Caco-2 (cell line): ENCODE data around the genes ITGA5 and LACRT.

DNA sequence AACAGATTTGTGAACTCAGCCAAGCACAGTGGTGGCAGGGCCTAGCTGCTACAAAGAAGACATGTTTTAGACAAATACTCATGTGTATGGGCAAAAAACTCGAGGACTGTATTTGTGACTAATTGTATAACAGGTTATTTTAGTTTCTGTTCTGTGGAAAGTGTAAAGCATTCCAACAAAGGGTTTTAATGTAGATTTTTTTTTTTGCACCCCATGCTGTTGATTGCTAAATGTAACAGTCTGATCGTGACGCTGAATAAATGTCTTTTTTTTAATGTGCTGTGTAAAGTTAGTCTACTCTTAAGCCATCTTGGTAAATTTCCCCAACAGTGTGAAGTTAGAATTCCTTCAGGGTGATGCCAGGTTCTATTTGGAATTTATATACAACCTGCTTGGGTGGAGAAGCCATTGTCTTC, 4.1 kb downstream of the HNRNPA1 start:
- PRO-cap: no peak
- RRBS: no CpG with 5 or more reads among the region's 3 CpGs

DNA sequence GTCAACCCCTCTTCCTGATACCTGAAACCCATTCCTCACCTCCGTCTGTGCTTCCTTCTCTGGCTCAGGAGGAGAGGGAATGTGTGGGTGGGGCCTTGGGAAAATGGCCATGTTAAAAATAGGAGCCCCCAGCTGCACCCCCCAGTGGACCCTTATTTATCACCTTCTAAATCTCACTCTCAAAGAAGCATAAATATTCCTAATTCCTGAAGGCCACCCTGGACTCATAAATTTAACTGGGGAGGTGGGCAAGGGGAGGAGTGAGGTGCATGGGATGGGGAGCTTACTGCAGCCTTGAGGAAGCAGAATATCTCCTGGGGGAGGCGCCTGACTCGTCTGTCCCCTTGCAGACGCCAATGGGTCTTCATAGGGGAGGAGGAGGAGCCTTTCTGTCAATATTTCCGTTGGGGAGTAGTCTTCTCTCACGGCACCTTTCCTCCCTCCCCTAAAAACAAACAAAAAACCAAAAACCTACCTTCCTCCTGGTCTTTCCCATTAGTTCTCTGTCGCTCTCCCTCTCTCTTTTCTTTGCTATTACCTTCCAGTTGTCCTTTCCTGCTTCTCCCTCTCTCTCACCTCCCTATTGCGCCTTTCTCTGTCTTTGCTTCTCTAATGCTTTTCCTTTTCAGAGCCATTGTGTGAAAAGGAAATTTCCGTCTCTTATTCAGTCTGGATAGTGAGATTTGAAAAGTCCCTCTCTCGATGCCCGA, 6.2 kb downstream of the GPR84 start:
- PRO-cap: no peak
- RRBS: no CpG with 5 or more reads among the region's 11 CpGs

DNA sequence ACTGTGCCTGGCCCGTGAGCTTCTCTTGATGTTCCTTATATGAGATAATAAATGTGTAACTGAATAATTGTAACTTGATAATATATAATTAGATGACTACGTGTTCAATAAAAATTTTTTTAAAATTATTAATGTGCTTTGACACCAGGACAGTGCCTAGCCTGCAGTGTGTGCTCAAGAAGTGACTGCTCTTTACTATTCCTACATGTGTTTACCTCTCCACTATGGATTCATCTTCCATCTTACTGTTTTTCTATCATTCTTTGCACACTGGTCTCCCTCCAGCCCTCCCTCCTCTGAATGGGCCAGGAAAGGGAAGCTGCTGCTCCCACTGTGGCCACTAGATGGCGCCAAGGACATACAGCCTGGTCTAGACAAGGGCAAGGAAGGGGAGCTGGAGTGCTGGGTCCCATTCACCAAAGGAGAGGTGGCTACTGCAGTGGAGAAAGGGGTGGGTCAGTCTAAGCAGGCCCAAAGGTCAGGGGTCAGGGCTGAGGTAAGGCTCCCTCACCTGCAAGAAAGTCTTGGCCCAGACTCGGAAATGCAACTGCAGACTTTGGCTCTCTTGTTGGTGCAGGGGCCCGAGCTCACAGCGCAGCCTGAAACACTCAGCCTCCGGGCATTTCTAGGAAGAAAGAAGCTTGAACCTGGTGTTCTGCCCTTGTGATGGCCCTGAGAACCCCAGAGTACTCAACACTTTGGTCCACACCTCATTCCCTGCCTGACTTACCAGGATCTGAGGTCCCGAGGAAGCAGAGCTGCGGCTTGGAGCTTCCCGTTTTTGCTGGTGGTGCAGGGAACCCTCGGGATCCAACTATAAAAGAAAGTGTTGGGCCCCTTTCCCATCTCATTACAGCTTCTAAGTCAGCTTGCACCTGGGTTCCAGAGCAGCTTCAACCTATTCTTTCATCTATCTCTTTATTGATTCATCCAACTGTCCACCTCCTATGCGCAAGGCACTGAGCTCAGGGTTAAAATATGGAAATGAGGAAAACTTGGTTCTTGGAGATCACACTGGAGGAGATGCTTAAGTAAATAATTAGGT, 14.9 kb upstream of the ZNF385A start:
- PRO-cap: no peak
- RRBS: no CpG with 5 or more reads among the region's 12 CpGs

DNA sequence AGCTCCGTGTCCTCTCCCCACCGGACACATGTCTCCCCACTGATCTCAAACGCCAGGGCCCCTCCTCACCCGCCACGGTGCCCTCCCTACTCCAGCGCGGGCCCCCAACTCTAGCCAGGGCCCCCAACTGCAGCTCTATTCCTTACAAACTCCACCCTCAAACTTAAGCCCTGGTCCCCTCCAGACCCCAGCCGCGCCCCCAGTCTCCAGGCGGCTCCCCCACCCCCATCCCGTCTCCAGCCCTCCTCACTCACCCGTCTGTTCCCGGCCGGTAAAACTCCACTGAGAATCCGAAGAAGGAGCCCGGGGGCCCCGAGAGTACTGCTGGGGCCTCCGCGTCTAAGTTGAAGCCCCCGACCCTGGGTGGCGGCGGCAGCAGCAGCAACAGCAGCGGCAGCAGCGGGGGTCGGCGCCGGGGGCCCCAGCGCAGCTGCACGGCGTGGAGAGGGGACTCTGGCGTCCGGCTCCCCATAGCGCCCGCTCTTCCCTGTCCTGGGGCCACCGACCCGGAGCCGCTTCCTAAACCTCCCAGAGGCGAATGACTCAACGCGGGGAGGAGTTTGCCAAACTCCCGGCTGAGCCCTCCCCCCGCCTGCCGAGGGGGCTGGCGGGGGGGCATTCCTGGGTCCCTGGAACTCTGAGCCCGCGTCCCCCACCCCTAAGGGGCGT, at the start of gene ITGA5:
Gene ITGA5 (minus strand): TSS at position 540 of the 669 bp plus-strand sequence.
- PRO-cap: bidirectional peak, plus-strand start outside the sequence, minus-strand start at position 540 of the sequence
- RRBS: 4% methylated on average over 21 of the region's 47 CpGs

GRCh38 chr12:54601878-54602525, 13.5 kb upstream of the PPP1R1A start:
- PRO-cap: no peak
- RRBS: no CpG with 5 or more reads among the region's 8 CpGs

DNA sequence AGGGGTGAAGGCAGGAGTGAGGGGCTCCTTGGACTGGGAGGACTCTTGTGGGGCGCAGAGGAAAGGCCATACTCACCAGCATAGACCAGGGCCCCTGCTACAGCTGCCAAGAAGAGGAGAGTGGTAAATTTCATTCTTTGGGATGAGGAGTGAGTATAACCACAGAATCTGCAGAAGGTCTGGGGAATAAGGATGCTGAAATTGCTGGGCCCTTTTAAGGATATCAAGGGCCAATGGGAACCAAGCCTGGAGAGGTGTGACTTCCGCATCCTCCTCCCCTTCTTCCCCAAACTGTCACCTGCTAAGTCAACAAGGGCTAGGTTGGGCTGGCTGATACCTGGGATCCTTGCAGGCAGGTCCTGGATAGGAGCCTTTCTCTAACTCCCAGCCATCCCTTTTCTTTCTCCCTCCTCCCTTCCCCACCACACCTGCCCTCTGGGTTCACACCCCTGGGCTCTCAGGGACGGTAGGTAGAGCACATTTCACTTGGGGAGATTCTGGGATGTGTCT, at the start of gene LACRT:
Gene LACRT (minus strand): TSS at position 188 of the 510 bp plus-strand sequence.
- PRO-cap: no peak
- RRBS: no CpG with 5 or more reads among the region's 3 CpGs

DNA sequence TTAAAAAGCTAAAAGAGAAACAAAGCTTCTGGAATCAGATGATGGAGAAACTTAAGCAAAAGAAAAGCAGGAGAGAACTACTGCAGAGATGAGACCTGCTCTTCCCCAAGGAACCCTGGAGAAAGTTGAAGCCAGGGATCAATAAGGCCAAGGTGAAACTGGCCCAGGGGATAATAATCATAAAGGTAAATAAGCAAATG, 17.7 kb upstream of the DCD start:
- PRO-cap: no peak

DNA sequence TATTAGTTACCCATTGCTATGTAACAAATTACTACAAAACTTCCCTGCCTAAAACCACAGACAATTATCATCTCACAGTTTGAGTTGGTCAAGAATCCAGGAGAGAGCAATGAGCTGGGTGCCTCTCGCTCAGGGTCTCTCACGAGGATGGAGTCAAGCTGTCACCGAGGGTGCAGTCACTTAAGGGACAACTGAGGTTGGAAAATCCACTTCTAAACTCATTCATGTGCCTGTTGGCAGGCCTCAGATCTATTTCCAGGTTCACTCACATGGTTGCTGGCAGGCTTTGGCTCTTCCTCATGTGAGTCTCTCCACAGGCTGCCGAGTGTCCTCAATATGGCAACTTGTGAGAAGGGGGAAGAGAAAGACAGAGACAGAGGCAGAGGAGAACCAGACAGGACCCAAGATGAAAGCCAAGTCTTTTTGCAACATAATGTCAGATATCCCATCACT, 10.6 kb upstream of the OR10P1 start:
- PRO-cap: no peak
- RRBS: no CpG with 5 or more reads among the region's 4 CpGs

GRCh38 chr12:55642623-55643015, 5.9 kb downstream of the OR10P1 start:
- PRO-cap: no peak
- RRBS: no CpG with 5 or more reads among the region's 6 CpGs

DNA sequence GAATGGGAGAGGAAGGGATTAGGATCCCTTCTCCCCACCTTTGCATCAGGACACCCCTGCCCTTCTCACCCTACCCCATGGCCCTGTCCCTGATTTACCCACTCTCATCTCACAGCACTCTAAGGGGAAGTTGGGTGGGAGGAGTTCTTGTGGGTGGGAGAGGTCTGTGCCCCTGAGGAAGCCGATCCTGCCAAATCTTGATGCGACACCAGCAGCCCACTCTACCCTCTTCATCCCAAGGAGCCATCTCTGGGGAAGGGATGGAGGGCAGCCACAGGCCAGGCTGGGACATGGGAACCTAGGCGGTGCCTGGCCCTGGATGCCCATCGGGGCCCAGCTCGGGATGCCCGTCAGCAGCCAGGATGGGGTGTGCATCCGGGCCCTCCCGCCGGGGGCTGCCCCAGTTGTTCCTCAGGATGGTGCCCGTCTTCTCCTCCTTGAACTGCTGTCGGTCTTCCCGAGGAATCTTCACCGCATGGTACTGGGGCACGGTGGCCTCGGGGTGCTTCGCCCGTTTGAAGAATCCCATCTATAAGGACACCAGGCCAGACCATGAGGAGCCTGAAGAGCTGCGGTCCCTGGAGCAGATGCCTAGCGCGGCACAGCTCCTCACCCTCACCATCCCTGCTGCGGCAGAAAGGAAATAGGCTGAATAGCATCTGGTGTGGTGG, 3.4 kb downstream of the METTL7B start:
- PRO-cap: no peak
- RRBS: no CpG with 5 or more reads among the region's 21 CpGs

DNA sequence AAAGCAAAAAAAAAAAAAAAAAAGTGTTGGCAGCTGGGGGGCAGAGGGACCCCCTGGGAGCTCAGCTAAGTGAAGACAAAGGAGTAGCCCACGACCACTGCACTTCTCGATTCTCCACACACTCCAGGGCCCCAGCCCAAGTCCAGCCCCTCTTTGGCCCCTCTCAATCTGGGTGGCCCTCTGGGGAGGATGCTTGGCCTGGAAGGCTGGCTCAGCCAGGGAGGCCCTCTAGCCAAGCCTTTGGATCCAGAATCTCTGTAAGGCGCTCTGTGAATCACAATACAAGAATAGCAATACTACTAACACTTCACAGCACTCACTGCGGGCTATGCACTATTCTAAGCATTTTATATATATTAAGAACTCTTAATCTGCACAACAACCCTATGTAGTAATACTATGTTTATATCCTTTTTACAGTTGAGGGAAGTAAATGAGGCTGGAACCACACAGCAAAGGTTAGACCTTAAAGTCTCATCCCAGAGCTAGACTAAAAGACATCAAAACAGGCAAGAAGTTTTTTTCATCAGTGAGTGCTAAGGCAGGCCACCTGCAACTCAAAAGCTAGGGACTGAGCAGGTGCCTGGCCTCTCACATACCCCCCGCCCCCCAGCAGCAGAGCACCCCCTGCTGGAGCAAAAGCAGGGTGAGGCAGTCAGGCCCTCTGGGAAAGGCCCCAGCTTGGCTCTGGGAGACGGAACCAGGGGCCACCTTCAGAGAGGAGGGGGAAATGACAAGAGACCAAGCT, 2.2 kb downstream of the ITGA7 start:
- PRO-cap: no peak
- RRBS: no CpG with 5 or more reads among the region's 6 CpGs

DNA sequence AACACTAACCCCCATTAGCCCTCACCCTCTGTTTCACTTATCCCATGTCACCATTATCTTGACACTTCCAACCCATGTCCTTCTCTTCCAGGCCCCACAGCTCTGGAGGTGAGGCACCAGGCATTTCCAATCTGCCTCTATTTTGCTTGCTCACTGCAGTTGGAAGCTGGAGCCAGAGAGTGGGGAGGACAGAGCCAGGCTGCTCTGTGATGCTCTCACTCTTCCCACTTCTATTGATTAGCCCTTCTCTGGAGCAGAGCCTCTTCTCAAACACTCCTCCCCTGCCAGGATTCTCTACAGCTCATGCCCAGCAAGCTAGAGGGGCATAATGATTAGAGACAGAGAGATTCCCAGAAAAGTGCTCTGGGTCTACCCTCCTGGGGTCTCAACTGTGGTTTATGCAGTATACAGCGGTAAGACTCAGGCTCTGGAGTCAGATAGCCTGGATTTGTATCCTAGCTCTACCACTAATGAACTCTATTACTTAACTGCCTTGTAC, 2.8 kb upstream of the BLOC1S1 start:
- PRO-cap: no peak
- RRBS: no CpG with 5 or more reads among the region's 1 CpG

GRCh38 chr12:55713610-55713916, 2.3 kb upstream of the BLOC1S1 start:
- PRO-cap: no peak
- RRBS: no CpG with 5 or more reads among the region's 1 CpG

DNA sequence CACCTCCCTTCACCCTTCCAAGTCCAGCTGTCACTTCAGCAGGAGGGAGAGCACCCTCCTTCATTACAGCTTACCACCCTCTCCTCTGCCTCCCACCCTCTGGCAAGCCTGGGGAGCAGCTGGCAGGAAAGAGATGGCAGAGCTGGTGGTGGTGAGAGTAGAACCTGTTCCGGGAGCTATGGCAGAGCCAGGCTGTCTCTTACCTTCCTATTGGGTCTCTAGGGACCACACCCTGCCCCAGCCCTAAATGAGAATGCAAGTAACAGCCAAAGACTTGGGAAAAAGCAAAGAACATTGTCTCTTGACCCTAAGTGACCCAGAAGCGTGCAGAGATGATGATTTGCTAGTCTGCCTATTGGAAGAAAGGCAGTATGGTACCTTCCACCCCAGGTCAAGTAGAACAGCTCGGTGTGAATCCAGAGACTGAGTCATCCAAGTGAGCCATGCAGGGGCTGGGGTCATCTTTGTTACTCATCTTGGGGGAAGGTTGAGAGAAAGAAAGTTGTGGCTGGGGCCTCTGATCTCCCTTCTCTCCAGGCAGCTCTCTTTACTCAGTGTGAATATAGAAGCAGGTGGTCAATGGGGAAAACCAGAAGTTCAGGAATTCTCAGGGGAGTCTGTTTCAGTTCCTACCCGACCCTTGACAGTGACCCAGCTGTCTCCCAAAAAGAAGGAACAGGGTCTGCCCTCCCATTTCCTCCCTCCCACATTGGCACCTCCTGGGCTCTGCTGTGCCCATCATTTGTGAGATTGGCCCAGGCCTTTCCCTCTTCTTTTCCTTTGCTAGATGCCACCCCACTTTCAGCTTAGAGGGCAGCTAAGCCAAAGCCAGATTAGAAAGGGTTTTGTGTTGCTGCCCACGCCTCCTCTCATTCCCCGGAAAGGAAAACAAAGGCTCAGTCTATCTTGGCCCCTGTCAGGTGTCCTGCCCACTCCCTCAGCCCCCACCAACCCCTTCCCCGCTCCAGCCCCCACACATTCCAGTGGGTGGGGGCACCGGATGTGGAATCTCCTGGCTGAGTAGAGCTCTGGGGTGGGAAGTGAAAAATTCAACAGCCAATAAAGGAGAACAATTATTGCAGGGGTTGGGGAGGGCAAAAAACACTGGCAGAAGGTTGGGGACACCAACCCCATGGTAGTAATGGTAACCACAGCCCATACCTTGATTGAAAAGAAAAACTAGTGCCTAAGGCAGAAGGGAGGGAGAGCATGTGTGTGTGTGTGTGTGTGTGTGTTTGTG, 1.9 kb downstream of the BLOC1S1 start:
- PRO-cap: no peak
- RRBS: 86% methylated on average over 2 of the region's 8 CpGs

- PRO-cap: no peak
- RRBS: no CpG with 5 or more reads among the region's 6 CpGs
Observed at GRCh38 chr12:55745892-55746519, 3.1 kb downstream of the GDF11 start.

GRCh38 chr12:55748575-55748958, 5.6 kb downstream of the GDF11 start:
- PRO-cap: no peak
- RRBS: no CpG with 5 or more reads among the region's 15 CpGs

DNA sequence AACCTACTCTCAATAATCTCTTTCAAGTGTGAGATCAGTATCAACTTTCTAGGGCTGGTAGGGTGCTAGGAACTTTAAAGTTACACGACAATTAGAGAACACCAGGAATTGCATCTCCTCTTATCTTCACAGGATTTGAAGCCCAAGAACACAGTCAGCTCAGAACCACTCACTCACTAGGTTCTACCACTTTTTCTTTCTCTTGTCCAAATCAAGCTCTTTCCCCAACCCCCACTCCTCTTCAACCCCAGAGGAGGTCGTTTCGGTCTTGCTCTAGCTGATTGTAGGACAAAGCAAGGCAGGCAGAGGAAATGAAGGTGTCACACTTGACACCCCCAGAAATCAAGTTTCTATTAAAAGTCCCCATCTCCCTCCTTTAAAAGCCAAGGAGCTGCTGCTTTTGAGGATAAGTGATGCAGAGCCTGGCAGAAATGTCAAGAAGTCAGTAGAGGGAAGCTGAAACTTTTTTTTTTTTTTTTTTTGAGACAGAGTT, 29.4 kb downstream of the GDF11 start:
- PRO-cap: no peak
- RRBS: no CpG with 5 or more reads among the region's 3 CpGs

- PRO-cap: no peak
Observed at GRCh38 chr12:55934038-55934356, 3.0 kb downstream of the DGKA start.

GRCh38 chr12:55953401-55954522, 12.1 kb downstream of the PMEL start:
- PRO-cap: no peak
- RRBS: no CpG with 5 or more reads among the region's 10 CpGs

GRCh38 chr12:55991973-55992358, 5.1 kb upstream of the SUOX start:
- PRO-cap: no peak
- RRBS: no CpG with 5 or more reads among the region's 6 CpGs